GM23338 (cell line): ENCODE data around the gene RBM20.

DNA sequence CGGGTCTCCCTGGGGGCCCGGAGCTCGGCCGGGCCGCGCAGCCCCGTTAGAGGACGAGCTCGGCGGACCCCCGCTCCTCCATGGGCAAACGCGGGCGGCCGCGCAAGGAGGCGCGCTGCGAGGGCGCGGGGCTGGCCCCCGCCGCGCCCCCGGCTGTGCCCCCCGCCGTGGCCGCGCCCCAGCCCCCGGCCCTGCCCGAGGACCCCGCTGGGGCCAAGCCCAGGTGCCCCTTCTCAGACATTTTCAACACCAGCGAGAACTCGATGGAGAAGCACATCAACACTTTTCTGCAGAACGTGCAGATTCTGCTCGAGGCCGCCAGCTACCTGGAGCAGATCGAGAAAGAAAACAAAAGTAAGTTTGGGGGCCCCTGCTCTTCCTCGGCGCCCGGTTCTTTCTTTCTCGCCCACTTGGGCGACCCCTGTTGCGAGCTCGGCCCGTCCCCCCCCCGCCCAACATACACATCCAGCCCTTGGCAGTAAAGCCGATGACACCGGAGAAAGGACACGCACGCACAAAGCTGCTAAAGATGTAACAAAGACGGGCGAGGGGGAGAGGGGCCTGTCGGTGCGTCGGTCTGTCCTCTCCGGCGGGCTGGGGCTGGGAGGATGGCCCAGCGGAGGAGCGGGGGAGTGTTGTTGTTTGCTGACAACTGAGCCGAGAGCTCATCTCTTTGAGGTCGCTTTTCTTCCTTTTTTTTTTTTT, 476 bp downstream of the MXI1 start:
- PRO-cap = unidirectional peak, plus-strand start at position 87 of the sequence; bidirectional peak, plus-strand start at position 478 of the sequence, minus-strand start at position 536 of the sequence
- RAMPAGE, long total RNA = no peak

DNA sequence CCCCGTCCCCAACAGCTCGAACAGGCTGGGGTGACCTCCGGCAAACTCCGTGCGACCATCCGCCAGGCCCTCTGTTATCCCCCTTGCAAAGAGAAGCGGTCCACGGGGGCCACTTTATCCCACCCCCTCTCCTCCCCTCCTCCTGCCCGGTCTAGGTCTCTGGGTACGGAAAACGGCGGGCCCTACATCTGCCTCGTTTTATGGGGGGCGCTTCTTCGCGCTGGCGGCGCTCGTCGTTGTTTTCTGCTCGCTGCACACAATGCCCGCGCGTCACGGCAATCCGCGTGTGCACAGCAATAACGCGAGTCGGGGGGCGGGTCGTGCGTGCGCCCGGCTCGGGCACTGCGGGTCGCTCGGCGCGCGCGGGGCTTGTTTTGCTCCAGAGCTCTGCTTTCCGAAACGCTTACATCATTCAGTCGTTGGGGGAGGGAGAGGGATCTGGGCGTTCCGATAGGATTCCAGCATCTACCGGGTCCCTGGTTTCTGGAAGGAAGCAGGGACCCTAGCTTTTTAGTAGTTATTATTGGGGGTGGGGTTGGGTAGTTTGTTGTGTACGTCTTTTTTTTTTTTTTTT, 3.2 kb downstream of the MXI1 start:
- PRO-cap = bidirectional peak, plus-strand start at position 415 of the sequence, minus-strand start at position 379 of the sequence
- RAMPAGE, long total RNA = no peak

GRCh38 chr10:110211090-110211615, 3.7 kb downstream of the MXI1 start:
- PRO-cap = bidirectional peak, plus-strand start at chr10:110211415, minus-strand start at chr10:110211169
- RAMPAGE, long total RNA = no peak

- PRO-cap = bidirectional peak, plus-strand start at chr10:110306350, minus-strand start at chr10:110306296
- RAMPAGE, long total RNA = no peak
Observed at GRCh38 chr10:110306080-110306609, 1.4 kb upstream of the SMNDC1 start.

DNA sequence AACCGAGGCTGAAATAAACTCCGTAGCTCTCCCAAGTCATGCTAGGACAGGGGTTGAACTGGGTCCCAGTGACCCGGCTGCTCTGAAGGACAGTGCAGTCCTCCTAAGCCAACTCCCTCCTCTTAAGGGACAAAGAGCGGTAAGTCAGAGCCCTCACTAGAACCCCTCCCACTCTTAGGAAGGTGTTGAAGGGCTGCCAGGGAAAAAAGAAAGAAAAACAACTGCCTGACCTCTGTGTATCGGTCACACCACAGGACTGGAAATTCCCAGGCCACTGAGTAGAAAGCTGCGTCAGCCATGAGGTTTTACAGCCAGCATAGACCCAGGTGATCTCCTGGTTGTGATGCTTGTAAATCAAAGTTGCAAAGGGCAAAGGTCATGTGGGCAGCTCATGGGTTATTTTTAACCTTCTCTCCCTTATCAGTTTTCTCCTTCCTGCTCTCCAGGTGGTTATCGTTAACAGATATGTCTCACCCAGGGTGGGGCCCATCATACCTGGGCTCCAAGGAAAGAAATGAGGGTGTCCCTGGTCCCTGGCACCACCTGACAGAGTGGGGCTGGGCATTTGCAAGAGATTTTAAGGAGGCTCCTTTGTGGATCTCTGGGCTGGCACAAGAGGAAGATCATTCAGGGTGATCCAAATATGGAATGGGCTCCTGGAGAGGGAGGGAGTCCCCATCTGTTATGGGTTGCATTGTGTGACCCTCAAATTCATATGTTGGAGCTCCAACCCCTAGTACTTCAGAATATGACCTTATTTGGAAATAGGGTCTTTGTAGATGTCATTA, 91.1 kb upstream of the SMNDC1 start:
- PRO-cap = no peak
- RAMPAGE, long total RNA = no peak

GRCh38 chr10:110398521-110399068, 93.9 kb upstream of the SMNDC1 start:
- PRO-cap = no peak
- RAMPAGE, long total RNA = no peak

GRCh38 chr10:110415327-110416274, 82.1 kb upstream of the DUSP5 start:
- PRO-cap = no peak
- RAMPAGE, long total RNA = no peak

- PRO-cap = bidirectional peak, plus-strand start at chr10:110496227, minus-strand start at chr10:110496086; bidirectional peak, plus-strand start at chr10:110496486, minus-strand start at chr10:110496410
- RAMPAGE, long total RNA = no peak
Observed at GRCh38 chr10:110495820-110496631, 1.7 kb upstream of the DUSP5 start.

GRCh38 chr10:110583313-110583603, 15.8 kb downstream of the SMC3 start:
- PRO-cap = no peak
- RAMPAGE, long total RNA = no peak

DNA sequence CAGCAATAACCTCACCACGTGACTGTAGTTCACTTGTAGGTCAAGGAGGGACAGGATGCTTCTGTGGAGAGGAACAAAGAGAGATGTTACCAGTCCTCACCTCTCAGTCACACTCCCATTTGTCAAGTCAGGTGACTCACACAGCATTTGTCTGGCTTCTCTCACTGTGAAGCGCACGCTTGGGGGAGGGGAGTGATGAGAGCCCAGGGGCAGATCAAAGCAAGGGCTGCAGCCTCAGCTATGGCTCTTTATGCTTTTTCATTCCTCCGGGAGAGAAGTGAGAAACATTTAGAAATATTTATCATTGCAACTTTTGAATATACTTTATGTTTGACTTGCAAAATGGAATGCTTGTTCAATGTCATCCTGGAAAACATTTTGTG, 2.8 kb upstream of the RBM20 start:
- PRO-cap = bidirectional peak, plus-strand start at position 164 of the sequence, minus-strand start at position 63 of the sequence
- RAMPAGE, long total RNA = no peak

- PRO-cap = bidirectional peak, plus-strand start at chr10:110644515, minus-strand start at chr10:110644208
- RAMPAGE, long total RNA = no peak
Observed at GRCh38 chr10:110643578-110644681, at the start of gene RBM20. Gene RBM20, plus strand, starts transcription at chr10:110644336.

DNA sequence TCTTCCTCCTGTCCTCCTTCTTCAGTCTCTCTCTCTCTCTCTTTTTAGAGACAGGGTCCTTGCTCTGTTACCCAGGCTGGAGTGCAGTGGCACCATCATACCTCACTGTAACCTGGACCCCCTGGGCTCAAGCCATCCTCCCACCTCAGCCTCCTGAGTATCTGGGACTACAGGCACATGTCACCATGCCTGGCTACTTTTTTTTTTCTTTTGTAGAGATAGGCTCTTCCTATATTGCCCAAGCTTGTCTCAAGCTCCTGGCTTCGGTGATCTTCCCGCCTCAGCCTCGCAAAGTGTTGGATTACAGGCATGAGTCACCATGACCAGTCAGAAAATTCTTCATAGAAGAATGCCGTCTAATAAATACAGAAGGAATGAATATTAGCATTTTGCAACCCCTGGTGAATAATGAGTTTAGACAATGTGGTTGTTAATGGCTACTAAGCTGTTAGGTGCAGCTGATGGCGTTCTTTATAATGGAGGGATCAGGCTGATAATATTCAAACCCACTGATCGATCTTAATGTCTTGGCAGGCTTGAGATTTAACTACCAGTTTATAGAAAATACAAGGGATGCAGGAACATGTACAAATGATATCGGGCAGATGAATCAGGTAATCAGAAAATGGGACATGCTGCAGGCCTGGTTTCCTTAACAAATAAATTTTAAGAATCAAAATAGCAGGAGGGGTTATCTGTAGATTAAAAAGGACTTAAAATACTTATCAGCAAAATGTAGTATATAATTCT, 20.9 kb downstream of the RBM20 start:
- PRO-cap = no peak
- RAMPAGE, long total RNA = no peak

GRCh38 chr10:110699937-110700320, 55.8 kb downstream of the RBM20 start:
- PRO-cap = no peak
- RAMPAGE, long total RNA = no peak

DNA sequence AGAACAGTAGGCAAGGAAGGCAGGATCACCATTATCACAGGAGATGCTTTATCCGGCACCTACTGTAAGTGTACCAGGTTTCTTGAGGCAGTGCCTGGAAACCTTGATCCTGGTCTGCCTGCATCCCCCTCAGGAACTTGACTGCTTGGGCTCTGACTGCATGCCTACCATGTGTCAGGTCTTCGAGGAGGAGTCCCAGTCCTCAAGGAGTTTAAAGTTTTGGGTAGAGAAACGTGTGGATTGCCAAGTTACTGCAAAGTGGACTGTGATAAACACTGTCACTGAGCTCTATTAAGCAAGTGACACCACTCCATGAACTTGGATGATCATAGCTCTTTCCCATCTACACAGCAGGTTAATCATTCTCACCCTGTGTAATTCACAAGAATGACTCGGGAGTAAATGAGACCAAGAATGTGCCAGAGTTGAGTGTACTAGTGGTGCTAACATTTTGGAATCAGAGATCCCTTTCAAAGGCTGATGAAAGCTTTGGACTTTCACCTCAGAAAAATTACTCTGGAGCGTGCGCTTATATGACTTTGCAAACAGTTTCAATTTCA, 80.7 kb downstream of the RBM20 start:
- PRO-cap = no peak
- RAMPAGE, long total RNA = no peak

DNA sequence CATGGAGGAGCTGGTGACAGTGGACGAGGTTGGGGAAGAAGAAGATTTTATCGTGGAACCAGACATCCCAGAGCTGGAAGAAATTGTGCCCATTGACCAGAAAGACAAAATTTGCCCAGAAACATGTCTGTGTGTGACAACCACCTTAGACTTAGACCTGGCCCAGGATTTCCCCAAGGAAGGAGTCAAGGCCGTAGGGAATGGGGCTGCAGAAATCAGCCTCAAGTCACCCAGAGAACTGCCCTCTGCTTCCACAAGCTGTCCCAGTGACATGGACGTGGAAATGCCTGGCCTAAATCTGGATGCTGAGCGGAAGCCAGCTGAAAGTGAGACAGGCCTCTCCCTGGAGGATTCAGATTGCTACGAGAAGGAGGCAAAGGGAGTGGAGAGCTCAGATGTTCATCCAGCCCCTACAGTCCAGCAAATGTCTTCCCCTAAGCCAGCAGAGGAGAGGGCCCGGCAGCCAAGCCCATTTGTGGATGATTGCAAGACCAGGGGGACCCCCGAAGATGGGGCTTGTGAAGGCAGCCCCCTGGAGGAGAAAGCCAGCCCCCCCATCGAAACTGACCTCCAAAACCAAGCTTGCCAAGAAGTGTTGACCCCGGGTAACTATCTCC, 50.3 kb upstream of the PDCD4 start:
- PRO-cap = no peak
- RAMPAGE, long total RNA = no peak

GRCh38 chr10:110873066-110873632, 1.4 kb downstream of the PDCD4 start:
- PRO-cap = no peak
- RAMPAGE, long total RNA = no peak

GRCh38 chr10:110920446-110920923, 1.1 kb downstream of the SHOC2 start:
- PRO-cap = no peak
- RAMPAGE, long total RNA = no peak

- PRO-cap = no peak
- RAMPAGE, long total RNA = no peak
Observed at GRCh38 chr10:111203639-111203860, 126.7 kb downstream of the ADRA2A start.

DNA sequence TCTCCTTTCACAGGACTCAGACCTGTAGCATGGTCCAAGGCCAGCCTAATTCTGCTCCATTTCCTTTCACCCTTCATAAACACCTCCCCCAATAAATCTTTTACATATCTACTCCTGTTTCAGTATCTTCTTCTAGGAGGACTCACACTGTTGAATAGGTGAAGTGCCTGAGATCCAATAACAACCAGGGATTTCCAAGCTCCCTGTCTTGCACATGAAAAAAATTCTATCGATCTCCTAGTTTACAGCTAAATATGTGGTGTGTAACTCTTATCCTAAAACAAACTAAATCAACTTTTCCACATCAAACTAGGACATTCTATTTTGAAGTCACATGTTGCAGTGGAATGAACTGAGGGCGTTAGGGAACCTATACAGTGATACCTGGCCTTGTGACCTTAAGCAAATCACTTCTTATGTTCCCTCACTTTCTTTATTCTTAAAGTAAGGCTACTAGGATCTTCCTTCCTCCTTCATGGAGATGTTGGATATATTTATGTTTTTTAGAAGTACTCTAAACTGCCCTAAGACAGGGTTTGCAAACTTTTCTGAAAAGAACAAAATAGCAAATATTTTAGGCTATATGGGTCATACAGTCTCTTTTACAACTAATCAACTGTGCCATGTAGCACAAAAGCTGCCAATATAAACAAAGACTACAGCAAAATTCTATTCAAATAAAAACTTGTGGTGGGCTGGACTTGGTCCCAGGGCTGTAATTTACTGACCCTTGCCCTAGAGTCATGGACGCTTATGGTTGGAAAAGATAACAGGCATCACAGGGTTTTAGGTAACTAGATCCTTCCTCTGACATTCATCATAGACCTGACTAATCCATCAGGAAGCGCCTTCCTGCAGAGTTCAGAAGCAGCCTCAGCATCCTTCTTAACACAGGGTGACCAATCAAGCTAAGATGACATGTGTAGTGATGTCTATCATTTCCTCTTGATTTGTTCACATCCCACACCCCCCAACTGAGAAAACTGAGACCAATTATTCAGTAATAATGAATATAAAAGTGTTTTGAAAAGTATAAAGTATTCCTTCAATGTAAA, 39.9 kb upstream of the GPAM start:
- PRO-cap = no peak
- RAMPAGE, long total RNA = no peak

- PRO-cap = no peak
- RAMPAGE, long total RNA = no peak
Observed at GRCh38 chr10:112280233-112280653, 3.0 kb upstream of the TECTB start.